Daoy (cell line): Measurements from ENCODE around the genes HTN3, SMR3B, OPRPN and SLC4A4.

DNA sequence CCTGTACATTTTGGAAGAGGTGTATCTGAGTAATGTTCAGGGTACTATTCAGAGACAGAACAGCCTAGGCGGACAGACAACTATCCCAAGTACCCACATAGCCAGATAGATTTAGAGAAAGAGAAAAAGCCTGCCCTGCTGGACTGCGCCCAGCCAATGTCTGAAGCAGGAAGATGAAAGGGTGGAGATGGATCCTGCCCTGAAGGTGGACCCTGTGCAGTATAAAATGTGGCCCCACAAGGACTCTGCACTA is 8.6 kb downstream of the UGT2B7 start:
- RAMPAGE, long total RNA: no peak

DNA sequence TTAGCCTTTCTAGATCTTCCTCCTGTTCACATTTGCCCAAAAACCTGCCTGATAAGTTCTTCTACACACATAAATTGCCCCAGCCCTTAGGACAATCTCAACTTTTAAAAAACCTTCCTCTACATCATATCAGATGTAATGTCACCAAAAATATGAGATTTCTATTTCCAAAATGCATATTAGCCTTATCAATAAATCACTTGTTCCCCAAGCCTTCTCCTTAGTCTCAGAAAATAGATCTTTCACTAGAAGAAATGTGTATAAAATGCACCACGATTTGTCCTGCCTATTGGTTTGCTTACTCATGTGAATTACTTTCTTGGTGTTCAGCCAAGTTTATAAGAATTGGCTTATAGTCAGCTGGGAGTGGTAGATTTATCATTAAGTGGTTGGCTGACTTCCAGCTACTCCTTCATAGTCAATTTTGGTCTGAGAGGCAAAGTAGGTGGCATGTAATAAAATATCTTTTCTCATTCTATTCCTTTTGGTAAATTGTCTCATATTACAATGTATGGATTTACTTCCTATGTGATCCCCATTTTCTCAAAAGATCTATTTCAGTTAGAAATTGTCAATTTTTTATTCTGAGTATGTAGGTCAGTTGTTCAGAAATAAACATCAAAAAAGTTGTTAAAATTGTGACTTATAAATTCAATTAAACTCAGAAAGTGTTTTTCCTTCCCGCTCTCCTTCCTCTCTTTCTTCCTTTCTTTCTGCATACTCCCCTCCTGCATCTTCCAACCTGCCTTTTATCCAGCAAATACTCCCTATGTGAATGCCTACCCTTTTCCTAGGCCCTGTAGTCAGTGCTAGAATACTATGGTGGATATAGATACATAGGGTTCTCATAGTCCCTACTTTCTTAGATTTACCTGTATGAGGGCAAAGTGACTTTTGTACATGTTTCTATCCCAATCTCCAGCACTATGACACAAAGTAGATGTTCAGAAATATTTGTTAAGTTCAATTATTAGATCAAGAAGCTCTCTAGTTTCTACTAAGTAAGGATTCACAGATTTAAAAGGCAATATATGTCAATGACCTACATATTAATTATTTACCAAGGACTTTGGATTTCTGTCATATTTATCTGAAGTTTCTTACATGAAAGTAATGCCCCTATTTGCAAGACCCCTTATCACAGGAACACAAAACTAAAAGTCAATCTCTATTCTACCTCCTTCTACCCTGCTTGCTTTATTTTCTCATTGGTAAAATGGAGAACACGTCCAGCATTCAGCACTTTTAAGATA is 971 bp downstream of the SULT1E1 start:
- RAMPAGE, long total RNA: no peak

DNA sequence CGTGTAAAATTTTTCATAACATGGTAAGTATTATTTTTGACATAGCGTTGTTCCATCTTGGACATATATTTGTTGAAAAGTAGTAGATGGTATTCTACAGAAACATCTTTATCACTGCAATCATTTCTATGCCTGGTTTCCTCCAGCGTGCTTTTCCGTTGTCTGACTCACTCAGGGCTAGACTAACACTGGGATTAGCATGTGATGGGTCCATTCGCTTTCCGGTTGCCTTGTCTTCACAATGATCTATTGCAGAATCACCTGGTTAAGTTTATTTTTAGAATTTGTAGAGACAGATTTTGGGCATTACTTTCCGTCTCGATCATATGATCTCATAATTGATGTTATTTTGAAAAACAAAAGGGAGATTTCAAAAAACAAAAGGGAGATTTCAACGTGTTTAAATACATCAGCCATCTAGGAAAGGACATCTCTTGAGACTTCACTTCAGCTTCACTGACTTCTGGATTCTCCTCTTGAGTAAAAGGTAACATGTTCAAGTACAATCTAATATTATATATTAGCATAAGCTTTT is at the start of gene HTN3:
Gene HTN3, plus strand, starts transcription at position 430 of the 535 bp plus-strand sequence.
- RAMPAGE, long total RNA: no peak

DNA sequence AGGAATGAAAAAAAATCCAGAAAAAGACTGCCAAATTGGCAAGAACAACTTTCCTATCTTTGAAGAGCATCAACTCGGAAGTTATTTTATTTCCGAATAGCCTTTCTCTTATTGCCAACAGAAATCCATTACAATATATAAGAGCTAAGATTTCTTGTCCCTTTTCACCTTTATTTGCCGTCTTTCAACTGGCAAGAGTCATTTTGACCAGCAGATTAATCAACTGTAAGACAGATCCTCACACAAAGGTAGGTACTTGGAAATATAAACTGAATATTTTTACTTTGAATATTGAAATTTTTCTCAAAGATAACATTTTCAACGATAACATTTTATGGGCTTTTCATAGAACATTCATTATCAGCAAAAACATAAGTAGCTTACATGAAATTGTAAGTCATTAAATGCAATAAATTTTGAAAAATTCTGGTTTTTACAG is at the start of gene SMR3B:
Gene SMR3B, plus strand, starts transcription at position 167 of the 439 bp plus-strand sequence.
- RAMPAGE, long total RNA: no peak

DNA sequence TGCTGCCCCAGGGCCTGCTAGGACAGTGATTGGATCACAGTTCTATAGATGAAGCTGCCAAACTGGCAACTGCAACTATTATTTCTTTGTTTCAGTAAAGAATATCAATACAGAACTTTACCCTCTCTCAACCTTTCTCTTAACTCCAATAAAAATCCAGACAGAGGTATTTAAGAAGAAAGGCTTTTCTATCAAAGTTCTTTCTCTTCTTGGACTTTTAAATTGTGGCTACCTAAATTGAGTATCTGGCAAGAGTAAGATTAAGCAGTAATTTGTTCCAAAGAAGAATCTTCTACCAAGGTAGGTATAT is at the start of gene OPRPN:
Gene OPRPN, plus strand, starts transcription at position 200 of the 310 bp plus-strand sequence.
- RAMPAGE, long total RNA: no peak

GRCh38 chr4:70687420-70688096 is 774 bp upstream of the UTP3 start:
- RAMPAGE, long total RNA: no peak

GRCh38 chr4:70734122-70734961 is 12.6 kb downstream of the RUFY3 start:
- RAMPAGE, long total RNA: no peak

DNA sequence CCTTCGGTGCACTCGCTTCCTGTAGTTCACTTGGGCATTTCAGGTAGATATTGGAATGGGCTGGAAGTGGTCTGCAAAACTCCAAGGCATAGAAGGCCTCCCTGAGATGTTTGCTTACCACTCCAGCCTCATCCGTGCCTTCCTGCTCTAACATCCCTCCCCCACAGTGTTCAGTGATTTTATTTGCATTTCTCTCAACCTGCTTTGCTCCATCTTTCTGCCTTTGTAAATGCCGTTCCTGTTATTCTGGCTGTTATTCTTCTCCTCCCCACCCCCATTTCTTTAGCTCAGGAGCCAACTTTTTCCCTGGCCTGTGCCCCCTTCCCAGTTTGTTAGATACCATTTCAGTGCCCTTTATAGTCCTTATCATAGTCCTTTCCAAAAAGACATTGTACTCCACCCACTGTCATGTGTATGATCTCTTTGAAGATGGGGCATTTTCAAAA is 25.6 kb downstream of the MOB1B start:
- RAMPAGE, long total RNA: no peak

- RAMPAGE, long total RNA: no peak
Measured at GRCh38 chr4:70992743-70993170, 692 bp upstream of the DCK start.

GRCh38 chr4:71004267-71004941 is 11.0 kb downstream of the DCK start:
- RAMPAGE, long total RNA: no peak

- RAMPAGE, long total RNA: no peak
Measured at GRCh38 chr4:71186978-71187592, at the start of gene SLC4A4. Gene SLC4A4 (plus strand): TSS chr4:71187259.

DNA sequence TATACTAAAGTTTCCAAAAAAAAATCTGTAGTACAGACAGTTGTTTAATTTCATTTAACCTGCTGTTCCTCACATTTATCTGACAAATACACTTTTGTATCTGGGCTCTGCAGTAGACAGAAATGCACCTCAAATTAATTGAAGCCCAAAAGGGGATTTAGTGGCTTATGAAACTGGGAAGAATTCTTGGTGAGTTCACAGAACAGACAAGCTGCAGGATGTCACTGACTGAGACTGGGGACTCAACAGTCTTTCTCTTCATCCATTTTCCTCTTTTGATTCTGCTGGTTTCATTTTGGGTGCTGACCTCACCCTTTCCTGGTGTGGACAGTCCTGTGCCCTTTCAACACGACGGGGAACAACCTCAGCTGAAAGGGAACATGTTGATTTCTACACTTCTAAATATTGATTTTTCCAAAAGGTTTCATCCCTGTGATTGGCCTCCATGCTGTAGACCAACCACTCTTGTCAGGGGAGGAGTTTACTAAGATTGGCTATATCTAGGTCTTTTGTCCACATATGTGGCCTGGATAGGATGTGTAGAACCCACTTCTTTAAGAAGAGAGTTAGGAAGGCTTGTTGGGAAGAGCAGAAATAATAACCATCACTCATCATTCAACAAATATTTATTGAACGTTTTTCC is 243.5 kb downstream of the SLC4A4 start:
- RAMPAGE, long total RNA: no peak

GRCh38 chr4:71441236-71441468 is 254.1 kb downstream of the SLC4A4 start:
- RAMPAGE, long total RNA: no peak

DNA sequence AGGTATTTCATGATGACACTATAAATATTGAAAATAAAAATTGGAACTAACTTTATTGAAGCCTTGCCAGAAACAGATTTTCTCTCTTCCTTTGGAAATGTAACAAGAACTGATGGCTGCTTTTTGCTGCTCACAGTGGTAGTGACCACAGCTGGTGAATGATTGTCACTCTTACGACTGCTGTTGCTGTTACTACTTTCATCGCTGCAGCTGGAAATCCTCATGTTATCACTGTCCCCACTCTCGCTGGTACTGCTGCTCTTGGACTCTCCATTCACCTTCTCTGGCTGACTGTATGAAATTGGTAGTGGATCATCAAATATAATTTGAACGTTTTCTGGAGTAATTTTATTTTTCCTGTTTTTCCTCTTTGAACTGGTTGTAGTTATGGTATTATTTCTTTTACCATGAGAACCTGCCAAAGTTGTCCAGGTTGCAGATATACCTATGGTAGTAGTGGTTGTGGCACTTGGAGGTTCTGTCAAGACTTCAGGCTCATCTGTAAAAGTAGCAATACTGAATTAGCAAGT is 28.6 kb upstream of the COX18 start:
- RAMPAGE, long total RNA: no peak

GRCh38 chr4:73103974-73104628 is 34.6 kb upstream of the COX18 start:
- RAMPAGE, long total RNA: no peak

DNA sequence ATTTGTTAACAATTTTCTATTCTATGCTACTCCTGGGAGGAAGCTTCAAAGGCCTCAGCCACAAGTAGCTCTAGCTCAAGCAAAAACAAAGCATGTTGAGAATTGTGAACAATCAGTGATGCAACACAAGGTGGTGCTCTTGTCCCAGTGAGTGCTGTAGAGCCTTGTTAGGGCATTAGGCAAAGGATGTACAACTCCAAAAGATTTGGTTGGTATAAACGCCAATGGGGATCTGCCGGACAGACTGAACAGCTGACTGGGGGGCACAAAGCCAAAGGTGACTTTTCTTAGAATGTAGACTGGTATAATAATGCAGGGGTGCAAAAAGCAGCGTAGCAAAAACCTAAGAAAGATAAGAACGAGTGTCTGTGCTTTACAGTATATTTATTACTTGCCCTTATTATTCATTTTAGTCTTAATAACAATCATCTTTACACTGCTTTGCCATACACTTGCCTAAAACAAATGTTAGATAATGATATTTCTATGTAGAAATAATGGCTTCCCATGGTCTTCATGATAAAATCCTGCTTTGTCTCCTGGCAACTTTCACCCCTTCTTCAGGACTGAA is 62.6 kb upstream of the ALB start:
- RAMPAGE, long total RNA: no peak

- RAMPAGE, long total RNA: no peak
Measured at GRCh38 chr4:73411807-73412377, 7.8 kb downstream of the ALB start.

DNA sequence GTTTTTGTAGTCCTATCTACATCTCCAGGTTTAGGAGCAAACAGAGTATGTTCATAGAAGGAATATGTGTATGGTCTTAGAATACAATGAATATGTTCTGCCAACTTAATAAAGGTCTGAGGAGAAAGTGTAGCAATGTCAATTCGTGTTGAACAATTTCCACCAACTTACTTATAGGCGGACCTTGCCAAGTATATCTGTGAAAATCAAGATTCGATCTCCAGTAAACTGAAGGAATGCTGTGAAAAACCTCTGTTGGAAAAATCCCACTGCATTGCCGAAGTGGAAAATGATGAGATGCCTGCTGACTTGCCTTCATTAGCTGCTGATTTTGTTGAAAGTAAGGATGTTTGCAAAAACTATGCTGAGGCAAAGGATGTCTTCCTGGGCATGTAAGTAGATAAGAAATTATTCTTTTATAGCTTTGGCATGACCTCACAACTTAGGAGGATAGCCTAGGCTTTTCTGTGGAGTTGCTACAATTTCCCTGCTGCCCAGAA is 9.2 kb downstream of the ALB start:
- RAMPAGE, long total RNA: no peak

DNA sequence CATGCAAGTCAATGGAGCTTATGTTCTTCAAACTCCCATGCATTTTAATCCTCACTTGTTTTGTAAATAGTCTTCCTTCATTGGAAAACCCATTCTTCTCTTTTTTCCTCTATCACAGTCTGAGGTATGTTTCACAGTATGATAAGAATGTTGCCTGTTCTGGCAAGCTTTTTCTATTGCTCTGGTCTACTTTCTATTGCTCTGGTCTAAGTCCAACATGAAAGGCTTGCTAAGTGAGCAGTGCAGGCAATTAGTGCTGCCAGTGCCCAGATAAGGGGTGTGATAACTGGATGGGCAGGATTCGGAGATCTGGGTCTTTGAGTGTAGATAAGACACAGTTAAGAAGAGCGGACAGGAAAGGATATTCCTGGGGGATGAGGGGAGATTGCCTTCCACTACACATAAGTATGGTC is 17.1 kb downstream of the AFP start:
- RAMPAGE, long total RNA: no peak

DNA sequence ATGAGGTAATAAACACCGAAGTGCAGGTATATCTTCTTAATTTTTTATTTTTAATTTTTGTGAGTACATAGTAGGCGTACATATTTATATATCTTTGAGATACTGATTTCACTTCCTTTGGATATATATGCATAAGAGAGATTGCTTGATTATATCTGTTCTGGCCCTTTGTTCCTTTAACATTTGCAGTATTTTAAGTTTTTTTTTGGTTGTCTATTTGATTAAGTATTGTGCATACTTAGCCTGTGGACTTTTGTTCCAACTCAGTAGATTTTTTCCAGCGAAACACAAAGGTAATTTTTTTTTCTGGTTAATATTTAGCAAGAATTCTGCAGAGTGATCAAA is 274 bp upstream of the AFM start:
- RAMPAGE, long total RNA: no peak